Mesenchymal stem cell of Wharton's jelly (primary cell): ENCODE measurements around the gene MRPL39.

GRCh38 chr21:17139194-17139411, 373.7 kb upstream of the CXADR start:
- CAGE, long polyA plus RNA = no peak

- CAGE, long polyA plus RNA = no peak
Observed at GRCh38 chr21:17455331-17455756, 57.5 kb upstream of the CXADR start.

DNA sequence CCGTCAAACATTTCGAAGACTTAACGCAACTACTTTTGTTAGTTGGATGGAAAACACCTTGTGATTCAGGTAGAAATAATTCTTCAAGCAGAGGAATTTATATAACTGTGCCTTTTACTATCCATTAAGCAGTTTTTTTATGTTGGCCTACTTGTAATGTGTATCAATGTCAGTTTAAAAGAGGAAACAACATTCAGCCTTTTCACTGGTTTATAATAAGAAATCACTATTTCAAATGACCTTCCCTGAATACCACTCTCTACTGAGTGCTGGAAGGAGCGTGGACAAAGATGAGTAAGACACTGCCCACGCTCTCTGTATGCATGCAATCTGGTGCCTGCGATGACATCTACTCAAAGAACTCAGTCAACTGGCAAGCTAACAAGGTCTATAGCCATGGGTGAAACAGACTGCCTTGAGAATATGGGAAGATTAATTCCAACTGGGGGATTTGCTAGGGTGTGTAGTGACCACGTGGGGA, 49.5 kb upstream of the CXADR start:
- CAGE, long polyA plus RNA = no peak

GRCh38 chr21:17467153-17467628, 45.7 kb upstream of the CXADR start:
- CAGE, long polyA plus RNA = no peak

- CAGE, long polyA plus RNA = no peak
Observed at GRCh38 chr21:17522781-17523102, 9.9 kb downstream of the CXADR start.

DNA sequence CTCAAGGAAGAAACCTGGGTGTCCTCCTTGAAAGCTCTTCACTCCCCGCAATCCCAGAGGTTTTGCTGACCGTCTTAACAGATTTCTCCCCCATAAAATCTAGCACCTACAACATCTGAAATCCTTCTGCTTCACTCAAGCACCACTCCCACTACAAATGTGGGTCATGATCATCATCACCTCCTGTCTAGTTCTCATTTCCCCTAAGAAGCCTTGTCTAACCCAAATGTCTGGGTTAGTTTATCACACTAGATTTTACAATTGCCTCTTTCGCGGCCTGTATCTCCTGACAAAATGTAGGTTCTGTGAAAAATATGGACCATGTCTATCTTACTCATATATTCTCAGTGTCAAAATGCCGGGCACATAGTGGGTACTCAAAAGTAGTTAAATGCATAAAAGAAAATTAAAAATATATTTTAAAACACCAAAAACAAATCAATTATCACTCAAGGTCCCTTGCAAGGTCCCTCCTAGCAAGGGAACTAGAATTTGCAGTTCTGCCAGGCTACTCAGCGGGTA, 19.7 kb downstream of the C21orf91 start:
- CAGE, long polyA plus RNA = no peak

DNA sequence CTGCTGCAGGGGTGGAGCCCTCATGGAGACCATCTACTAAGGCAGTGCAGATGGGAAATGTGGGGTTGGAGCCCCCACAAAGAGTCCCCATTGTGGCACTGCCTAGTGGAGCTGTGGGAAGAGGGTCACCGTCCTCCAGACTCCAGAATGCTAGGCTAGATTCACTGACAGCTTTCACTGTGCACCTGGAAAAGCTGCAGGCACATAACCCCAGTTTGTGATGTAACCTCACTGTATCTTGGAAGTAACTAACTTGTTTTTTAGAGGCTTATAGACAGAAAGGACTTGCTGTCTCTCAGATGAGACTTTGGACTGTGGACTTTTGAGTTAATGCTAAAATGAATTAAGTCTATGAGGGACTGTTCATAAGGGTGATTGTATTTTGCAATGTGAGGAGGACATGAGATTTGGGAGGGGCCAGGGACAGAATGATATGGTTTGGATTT, 10.7 kb downstream of the C21orf91 start:
- CAGE, long polyA plus RNA = no peak

- CAGE, long polyA plus RNA = no peak
Observed at GRCh38 chr21:18654443-18654848, 250.9 kb upstream of the TMPRSS15 start.

DNA sequence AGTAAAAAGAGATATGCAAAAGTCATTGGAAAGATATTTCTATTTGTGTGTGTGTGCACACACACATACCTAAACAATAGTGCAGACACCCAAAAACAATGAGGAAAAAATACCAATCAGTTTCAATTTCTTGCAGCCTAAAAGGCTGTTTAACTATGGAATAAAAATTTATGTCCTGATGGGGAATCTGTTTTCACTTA, 257.5 kb upstream of the TMPRSS15 start:
- CAGE, long polyA plus RNA = no peak

DNA sequence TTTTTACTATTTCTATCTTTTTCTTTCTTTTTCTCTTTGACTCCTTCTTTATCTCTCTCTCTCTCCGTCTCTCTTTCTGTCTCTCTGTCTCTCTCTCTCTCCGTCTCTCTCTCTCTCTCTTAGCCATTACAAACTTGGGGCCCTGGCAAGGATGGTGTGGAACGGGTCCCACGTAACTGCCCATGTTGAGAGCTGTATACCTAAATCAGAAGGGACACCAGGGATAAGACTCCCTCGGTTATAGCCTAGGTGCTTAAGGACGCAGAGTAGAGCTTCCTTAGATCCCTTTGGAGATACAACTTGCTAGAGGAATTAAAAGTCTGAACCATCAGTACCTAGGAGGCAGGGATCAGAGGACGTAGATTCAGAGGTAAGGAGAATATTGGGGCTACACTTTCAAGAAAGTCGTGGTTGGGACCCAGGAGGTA, 355.4 kb upstream of the TMPRSS15 start:
- CAGE, long polyA plus RNA = no peak

- CAGE, long polyA plus RNA = no peak
Observed at GRCh38 chr21:19853675-19854396, 1144.4 kb upstream of the NCAM2 start.

DNA sequence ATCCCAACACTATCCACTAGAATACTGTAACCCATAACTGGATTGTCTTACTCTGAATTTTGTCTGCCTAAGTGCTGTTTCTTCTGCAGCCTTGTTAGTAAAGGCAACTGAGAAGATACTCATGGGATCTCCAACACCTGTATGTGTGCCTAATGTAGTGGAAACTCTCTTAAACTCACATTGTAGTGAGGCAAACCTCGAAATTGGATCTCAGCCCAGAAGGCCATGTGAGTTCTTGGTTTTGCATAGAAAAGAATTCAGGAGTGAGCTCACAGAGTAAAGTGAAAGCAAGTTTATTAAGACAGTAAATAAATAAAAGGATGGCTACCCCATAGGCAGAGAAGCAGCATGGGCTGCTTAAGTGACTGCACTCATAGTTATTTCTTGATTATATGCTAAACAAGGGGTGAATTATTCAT, 1344.7 kb downstream of the NCAM2 start:
- CAGE, long polyA plus RNA = no peak

- CAGE, long polyA plus RNA = no peak
Observed at GRCh38 chr21:25573605-25574451, 33.5 kb downstream of the MRPL39 start.

GRCh38 chr21:25606984-25608119, at the start of gene MRPL39:
Gene MRPL39, minus strand, starts transcription at chr21:25607481.
- CAGE, long polyA plus RNA = no peak

GRCh38 chr21:25637758-25638068, 1.3 kb upstream of the JAM2 start:
- CAGE, long polyA plus RNA = no peak

- CAGE, long polyA plus RNA = no peak
Observed at GRCh38 chr21:25830466-25830969, 95.7 kb downstream of the GABPA start.

- CAGE, long polyA plus RNA = no peak
Observed at GRCh38 chr21:25891522-25892061, 156.8 kb downstream of the GABPA start.

- CAGE, long polyA plus RNA = no peak
Observed at GRCh38 chr21:25895884-25896353, 161.1 kb downstream of the GABPA start.

DNA sequence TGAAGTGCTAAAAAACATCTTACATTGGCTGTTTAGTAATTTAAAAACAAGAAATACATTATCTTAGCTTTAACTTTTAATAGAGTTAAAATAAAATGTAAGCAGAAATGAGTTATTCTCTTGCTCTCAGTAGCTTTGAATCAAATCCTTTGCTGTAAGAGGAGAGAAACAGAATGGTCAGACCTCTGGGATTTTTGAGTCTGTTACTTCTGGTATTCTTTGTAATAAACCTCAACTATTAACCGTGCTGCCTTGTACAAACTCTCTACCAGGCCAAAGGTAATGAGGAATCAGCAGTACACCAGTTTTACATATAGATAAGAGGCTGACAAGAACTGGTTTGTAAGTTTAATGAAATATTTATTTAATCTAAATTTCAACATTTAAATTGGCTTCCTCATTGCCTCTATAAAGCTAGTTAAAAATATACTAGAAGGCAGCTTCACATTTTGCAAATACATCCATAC, 172.7 kb downstream of the GABPA start:
- CAGE, long polyA plus RNA = no peak

DNA sequence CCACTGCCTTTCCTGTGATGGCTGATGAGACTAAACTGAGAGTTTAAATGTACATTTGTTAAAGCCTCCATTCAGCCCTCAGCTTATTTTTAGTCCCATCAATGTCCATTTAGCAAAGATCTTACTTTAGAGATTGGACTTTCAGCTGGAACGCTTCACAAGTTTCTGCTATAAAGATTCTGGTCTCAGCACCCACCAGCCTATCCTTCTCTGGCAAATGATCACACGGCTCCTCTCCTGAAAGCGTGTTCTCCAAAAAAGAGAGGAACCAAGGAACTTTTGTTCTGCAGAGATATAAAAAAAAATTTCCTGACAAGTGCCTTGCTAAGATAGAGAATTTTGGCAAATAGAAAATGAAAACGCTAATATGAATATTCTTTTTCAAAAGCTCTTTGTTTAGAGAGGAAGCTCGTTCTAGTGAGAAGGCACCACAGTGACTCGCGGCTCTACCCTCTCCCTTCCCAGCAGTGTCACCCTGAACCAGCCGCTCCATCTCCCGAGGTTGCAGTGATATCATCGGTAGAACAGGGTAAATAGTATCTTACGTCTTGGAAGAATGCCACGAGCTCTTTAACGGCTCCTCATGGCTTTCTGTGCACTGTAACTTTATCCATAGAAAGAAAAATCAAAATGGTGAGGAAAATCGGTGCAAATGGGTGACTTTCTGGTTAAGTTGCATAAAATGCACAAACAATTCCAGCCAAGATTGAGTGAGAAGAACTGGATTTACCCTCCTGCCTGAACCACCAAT, 200.1 kb downstream of the APP start:
- CAGE, long polyA plus RNA = no peak